Kidney epithelial cell (primary cell): ENCODE results near the gene COX20.

DNA sequence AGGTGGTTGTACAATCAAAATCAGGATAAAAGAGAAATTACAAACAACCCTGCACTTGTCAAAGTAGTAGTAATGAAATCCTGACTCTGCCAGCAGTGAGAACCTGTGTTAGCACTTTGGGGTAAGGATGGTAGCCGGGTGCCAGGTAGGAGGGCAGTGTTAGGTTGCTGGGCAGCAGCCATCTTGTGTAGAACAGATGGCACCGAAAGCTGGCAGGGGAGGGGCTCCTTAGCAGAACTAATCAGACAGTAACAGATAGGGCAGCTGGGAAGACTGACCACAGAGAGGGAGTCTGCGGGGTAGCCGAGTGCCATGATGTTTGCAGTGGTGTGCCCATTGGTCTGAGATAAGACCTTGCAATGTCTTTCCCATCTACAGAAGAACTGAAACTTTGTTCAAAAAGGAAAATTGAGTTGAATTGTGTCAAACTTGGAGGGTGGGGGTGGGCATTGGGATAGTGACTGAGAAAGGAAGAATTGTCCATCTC is 137.3 kb downstream of the SDCCAG8 start:
- RAMPAGE, long total RNA = no peak
- RRBS = no CpG with 5 or more reads among the region's 4 CpGs

- RAMPAGE, long total RNA = no peak
- RRBS = 61% methylated on average over 12 of the region's 33 CpGs
Measured at GRCh38 chr1:243487375-243488051, 231.7 kb downstream of the SDCCAG8 start.

DNA sequence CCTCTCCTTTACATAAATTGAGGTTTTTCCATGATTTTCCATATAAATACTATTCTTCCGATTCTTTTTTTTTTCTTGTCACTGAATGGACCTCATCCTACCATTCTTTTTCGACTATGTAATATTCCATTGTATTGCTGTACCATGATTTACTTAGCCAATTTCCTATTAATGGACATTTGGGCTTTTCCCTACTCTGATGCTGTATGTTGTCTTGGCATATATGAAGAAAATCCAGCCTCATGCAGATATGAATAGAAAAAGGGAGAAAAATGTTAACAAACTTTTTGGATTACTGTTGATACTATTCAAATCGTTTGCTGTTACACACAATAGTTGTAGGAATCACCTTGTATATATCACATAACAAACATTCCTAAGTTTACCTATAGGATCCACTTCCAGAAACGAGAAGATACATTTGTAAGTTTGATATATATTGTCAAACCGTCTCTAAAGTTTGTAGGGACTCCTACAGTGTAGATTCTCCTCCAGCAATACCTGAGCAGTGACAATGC is 71.1 kb downstream of the AKT3 start:
- RAMPAGE, long total RNA = no peak
- RRBS = no CpG with 5 or more reads among the region's 5 CpGs

DNA sequence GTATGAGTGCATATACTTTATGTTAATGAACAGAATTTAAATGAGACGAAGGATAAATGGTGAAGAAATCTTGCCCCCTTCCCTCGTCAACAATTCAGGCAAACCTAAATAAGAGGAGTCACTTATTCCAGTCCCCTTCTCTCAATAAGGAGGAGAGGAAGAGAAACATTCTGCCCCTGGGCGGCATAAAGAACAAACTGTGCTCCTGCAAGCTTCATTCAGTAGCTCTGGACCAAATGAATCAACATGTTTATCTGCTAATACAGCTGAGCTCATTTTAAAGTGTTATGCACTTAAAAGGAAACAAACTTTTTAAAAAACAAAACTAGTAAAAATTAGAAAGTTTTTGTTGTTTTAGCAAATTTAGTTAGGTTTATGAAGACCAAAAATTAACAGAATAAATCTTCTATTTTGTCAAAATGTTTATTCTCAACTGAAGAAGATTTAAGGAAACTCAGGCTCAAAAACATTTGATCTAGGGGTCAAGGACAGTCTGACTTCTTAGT is 58.4 kb downstream of the AKT3 start:
- RAMPAGE, long total RNA = no peak
- RRBS = no CpG with 5 or more reads among the region's 3 CpGs

- RAMPAGE, long total RNA = no peak
- RRBS = no CpG with 5 or more reads among the region's 15 CpGs
Measured at GRCh38 chr1:244046664-244047639, 4.1 kb upstream of the ZBTB18 start.

- RAMPAGE, long total RNA = no peak
- RRBS = no CpG with 5 or more reads among the region's 12 CpGs
Measured at GRCh38 chr1:244094757-244095229, 43.7 kb downstream of the ZBTB18 start.

GRCh38 chr1:244326627-244327231 is 25.7 kb upstream of the C1orf100 start:
- RAMPAGE, long total RNA = no peak
- RRBS = no CpG with 5 or more reads among the region's 4 CpGs

- RAMPAGE, long total RNA = start-site peak on the plus strand at chr1:244835656-244835703, 1,851 and 1,314 reads in 2 replicates
- RRBS = 2% methylated on average over 19 of the region's 32 CpGs
Measured at GRCh38 chr1:244835621-244835995, at the start of gene COX20. TSS of gene COX20 (plus strand) at chr1:244835658.

- RAMPAGE, long total RNA = no peak
- RRBS = no CpG with 5 or more reads among the region's 2 CpGs
Measured at GRCh38 chr1:244849613-244850390, 14.3 kb downstream of the COX20 start.

GRCh38 chr1:244852156-244852640 is 12.1 kb downstream of the HNRNPU start:
- RAMPAGE, long total RNA = no peak

DNA sequence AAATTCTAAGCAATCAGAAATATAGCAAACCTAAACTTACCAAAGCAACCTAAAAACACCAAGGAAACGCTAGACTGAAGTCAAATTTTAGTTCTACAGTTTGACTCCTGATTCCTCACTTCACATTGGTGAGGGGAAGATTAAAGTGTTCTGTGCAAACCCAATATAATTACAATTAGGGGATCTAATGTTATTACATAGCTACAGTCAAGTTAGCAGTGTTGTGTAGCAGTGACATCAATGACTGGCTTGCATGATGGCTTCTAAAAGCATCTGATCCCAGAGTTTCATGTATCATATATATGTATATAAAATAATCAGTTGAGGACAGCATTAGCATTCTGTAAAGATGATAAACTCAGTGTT is 11.6 kb downstream of the HNRNPU start:
- RAMPAGE, long total RNA = no peak
- RRBS = no CpG with 5 or more reads among the region's 1 CpG

GRCh38 chr1:244864817-244865236 is 484 bp upstream of the HNRNPU start:
- RAMPAGE, long total RNA = no peak
- RRBS = no CpG with 5 or more reads among the region's 14 CpGs

DNA sequence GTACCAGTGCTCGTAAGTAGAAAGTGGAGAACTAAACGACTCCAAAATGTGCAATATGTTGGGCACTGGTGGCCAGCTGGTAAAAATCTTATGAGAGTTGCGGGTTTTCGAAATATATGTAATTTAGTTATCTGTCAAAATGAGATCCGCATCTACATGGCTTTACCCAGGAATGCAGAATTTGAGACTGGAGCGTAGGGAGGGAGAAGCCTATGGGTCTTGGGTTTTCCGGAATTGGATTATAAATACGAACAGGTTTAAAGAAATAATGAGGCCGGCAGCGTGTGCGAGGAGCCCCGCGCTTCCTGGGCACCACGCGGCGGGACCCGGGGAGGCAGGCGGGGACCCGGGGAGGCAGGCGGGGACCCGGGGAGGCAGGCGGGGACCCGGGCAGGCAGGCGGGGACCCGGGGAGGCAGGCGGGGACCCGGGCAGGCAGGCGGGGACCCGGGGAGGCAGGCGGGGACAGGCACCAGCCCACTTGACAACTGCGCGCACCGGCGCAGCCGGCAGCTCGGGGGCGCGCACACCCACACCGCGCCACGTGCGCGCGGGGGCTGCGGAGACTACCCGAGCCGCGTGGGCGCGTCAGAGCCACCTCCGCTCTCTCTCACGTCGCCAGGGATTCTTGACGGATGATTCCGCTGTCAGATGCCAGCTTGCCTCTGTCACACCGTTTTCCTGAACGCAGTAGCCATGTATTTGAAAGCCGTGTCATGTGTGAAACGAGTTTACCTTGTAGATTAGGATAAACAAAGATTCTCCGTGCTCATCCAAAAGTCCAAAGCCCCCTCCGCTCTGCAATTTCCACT is 50.9 kb upstream of the EFCAB2 start:
- RAMPAGE, long total RNA = no peak
- RRBS = 2% methylated on average over 14 of the region's 61 CpGs

DNA sequence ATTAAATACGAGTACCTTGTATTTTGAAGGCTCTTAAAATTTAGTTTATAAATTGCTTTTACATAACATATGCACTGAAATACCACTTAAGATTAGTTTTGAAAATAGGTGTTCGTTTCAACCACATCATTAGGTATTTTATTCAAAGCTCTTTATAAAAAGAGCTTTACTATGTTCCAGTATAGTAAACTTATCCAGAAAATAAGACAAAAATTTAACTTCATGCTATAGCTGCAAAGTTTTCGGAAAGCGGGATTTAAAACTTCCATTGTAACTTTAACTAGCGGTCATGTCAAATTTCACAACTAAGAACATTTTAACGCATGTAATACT is 279 bp upstream of the EFCAB2 start:
- RAMPAGE, long total RNA = no peak
- RRBS = no CpG with 5 or more reads among the region's 6 CpGs

DNA sequence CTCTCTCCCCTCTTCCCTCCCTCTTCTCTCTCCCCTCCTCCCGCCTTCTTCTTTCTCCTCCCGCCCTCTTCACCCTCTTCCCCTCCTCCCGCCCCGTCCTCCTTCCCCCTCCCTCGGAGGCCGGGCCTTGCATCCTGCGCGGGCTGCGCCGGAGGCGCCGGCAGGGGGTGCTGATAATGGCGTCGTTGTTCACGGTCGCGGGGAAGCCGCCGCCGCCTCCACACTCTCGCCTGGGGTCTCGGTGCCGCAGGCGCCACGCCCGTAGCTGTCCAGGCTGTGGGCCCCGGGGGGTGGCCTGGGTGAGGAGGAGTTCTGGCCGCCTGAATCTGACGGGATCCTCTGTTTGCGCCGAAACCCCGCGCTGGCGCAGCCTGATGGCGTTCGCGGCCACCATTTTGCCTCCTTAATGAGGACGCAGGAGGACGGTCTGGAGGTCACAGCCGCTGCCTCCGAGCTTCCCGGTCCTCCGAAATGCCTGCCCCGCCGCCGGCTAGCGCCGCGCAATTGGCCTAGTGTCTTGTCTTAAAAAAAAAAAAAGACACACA is 1.3 kb downstream of the EFCAB2 start:
- RAMPAGE, long total RNA = no peak
- RRBS = no CpG with 5 or more reads among the region's 49 CpGs

- RAMPAGE, long total RNA = no peak
- RRBS = no CpG with 5 or more reads among the region's 9 CpGs
Measured at GRCh38 chr1:245045231-245046159, 76.0 kb downstream of the EFCAB2 start.

DNA sequence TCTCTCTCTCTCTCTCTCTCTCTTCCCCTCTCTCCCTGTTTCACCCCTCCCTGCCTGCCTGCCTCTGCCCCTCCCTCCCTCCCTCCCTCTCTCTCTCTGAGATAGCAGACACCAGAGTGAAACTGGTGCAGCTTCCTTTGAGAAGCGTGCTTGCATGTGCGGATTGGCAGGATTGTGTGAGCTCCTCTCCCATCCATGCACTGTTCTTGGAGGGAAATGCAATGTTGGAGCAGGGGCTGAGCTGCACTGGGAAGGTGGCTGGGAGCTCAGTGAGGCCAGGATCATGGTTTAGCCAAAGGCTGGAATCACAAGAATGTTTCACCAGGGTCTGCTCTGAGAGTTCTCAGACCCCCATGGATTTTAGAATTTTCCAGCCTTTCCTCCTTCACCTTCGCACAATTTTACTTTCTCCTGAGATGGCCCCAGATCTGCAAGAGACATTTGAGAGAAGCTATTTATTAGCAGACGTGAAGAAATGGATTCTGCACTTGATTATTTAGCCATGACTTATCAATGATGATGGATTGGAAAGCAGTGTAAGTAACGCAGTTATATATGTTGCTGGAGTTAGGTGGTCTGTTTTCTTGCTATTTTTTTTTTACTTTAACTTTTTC is 355.9 kb downstream of the KIF26B start:
- RAMPAGE, long total RNA = no peak
- RRBS = no CpG with 5 or more reads among the region's 5 CpGs

GRCh38 chr1:245561755-245562114 is 406.9 kb downstream of the KIF26B start:
- RAMPAGE, long total RNA = no peak
- RRBS = no CpG with 5 or more reads among the region's 8 CpGs

GRCh38 chr1:246087005-246087666 is 419.9 kb downstream of the SMYD3 start:
- RAMPAGE, long total RNA = no peak
- RRBS = no CpG with 5 or more reads among the region's 4 CpGs

GRCh38 chr1:246120485-246121237 is 386.4 kb downstream of the SMYD3 start:
- RAMPAGE, long total RNA = no peak
- RRBS = no CpG with 5 or more reads among the region's 4 CpGs